Frontal cortex (tissue), 2 donors: Measurements from ENCODE around the genes EEF1A1 and CD109.

GRCh38 chr6:63530922-63531391 lies 41.3 kb upstream of the PTP4A1 start:
- RAMPAGE, long total RNA: no peak

DNA sequence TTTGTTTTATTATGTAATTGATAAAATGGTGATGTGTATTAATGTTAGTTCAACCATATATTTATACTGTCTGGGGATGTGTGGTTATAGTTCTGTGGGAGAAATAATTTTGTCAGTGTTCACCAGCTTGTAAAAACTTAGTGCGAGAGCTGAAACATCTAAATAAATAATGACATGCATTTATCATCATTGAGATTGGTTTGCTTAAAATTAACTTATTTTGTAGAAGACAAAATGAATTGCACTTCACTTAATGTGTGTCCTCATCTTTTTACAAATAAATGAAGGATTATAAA lies 8.9 kb downstream of the PTP4A1 start:
- RAMPAGE, long total RNA: no peak

GRCh38 chr6:63636431-63636746 lies 787 bp downstream of the PHF3 start:
- RAMPAGE, long total RNA: no peak

DNA sequence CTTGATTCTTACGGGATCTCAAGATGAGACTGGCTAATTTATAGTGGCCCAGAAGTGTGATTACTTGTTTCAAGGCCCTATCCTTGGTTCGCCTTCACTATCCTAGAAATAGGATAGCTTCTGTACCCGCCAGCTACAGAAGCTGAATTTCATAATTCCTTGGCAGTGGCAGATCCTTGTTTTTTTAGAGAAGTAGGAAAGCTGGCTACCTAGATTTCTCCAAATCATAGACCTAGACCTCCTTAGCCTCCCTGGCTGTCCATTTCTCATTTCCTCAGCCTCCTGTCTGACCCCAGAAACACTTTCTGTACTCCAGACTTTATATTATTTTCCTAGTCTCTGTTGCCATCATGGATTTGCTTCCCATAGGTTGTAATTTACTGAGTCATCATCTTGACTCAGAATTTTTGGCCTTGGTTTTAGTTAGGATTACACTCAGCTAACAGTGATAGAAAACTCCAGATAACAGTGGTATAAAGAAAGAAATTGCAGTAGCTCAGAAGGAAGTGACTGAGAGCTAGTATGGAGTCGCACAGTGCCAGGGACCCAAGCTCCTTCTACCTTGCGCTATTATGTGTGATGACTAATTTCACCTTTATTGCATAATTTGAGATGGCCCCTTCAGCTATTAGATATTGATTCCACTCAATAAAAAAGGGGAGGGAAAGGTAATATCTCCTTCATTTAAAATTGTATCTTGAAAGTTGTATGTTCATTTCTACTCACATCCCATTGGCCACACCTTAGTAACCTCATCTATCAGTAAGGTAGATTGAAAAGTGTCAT lies 27.8 kb downstream of the PHF3 start:
- RAMPAGE, long total RNA: no peak

DNA sequence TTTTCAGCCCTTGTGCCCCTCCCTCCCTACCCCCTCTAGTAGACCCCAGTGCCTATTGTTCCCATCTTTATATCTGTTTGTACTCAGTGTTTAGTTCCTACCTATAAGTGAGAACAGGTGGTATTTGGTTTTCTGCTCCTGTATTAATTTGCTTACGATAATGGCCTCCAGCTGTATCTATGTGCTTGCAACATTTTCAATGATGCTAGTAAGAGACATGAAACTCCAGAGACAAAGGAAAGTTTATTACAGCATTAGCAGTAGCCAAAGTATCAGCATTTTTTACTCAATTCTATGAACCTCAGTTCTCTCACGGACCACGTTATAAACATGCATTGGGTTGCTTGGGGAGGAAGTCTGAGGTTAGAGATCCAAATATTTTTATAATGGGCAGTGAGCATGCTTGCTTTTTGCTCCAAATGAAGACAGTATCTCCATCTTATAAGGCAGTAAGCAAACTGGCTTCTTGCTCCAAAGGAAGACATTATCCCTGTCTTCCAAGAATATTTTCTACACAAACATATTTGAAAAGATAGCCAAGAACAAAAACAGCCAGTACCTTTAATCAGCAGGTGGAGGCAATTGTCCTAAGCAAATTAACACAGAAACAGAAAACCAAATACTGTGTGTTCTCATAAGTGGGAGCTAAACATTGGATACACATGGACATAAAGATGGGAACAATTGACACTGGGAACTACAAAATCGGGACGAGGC lies 98.0 kb downstream of the PHF3 start:
- RAMPAGE, long total RNA: no peak

- RAMPAGE, long total RNA: no peak
Observed at GRCh38 chr6:64779726-64780007, 521.6 kb upstream of the ZC3H11C start.

DNA sequence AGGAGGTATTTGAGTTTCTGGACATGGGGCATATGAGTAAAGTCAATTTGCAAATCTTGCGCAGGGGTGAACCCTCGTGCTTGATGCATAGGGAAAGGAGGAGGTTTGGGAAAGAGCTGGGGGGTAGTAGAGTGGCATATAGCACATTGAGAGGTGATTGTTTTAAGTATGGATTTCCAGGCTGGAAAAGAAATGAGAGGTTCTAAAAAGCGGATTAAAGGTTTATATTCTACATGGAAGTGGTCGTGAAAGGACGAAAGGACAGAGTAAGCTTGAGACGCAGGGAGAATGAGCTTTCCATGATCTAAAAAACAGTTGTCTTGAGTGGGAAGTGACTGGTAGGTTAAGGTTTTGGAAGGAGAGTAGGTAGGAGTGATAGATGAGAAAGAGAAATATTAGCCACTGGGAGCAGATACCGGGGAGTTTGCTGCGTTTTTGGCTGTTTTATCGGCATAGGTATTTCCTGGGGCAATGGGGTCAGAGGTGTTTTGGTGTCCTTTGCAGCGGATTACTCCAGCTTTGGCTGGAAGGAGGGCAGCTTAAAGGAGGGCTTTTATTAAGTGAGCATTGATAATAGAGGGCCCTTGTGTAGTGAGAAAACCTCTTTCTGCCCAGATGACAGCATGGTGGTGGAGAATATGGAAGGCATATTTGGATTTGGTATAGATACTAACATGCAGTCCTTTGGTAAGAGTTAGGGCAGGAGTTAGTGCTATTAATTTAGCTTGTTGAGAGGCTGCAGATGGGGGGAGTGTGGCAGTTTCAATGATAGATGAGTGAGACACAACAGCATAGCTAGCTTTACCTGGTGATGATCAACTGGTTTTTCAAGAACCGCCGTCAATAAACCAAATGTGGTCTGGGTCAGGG lies 750.5 kb upstream of the ADGRB3 start:
- RAMPAGE, long total RNA: no peak

GRCh38 chr6:68799574-68799990 lies 164.5 kb downstream of the ADGRB3 start:
- RAMPAGE, long total RNA: no peak

- RAMPAGE, long total RNA: no peak
Observed at GRCh38 chr6:69138830-69139632, 503.9 kb downstream of the ADGRB3 start.

- RAMPAGE, long total RNA: no peak
Observed at GRCh38 chr6:69769126-69769545, 27.7 kb downstream of the LMBRD1 start.

- RAMPAGE, long total RNA: no peak
Observed at GRCh38 chr6:69937667-69938231, 71.4 kb downstream of the COL19A1 start.

- RAMPAGE, long total RNA: no peak
Observed at GRCh38 chr6:70396027-70396708, 17.1 kb upstream of the FAM135A start.

DNA sequence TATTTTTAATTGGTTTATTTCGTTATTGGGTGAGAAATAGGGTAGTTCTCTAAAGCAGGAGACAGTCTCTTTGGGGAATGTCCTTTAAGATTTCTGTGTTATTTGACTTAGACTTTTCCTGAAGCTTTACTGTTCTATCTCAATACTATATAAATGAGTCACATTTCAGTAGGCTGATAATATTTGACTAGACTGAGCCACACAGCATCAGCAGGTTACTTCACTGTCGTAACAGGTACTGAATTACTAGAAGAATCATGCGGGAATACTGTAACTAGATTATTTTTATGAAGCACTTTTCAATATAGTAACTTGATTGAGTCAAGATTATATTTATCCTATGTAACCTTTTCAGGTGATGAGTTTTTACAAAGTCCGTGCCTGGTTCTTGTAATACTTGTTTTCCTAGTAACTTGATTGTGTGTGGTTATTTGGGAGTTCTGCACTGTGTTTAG lies 1.5 kb downstream of the SMAP1 start:
- RAMPAGE, long total RNA: no peak

- RAMPAGE, long total RNA: no peak
Observed at GRCh38 chr6:70864376-70864768, 92.5 kb downstream of the B3GAT2 start.

DNA sequence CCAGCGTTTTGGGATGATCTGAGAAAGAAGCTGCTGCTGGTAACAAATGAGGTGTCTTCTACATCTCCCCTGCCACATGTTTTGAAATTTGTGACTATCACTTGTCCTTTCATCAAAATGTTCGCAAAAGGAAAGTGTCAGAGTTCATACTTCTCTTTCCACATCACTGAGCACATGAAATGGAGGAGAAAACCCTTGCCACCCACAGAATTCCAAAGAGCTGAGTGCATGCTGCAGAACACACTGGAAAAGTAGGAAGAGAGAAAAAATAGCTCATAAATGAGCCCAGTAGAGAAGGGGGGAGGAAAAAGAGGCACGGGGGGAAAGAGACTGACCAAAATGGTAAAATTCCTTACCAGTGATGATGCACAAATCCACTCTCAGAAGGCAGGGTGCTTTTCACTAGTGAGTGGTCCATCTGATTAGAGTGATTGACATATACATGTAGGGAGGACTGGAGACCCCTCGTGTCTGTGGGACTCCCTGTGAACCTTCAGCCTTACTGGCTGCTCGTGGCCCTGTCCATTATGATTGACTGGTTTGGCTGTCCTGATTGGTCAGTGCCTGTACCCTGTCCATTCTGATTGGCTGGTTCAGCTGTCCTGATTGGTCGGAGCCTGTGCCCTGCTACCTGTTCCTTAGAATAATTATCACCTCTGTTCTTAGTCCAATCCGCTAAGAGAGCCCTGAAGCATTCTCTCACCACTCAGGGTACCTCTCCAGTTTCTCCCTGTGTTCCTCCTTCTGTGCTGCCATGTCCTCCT lies 180.6 kb downstream of the OGFRL1 start:
- RAMPAGE, long total RNA: no peak

GRCh38 chr6:73505988-73506326 lies 14.9 kb downstream of the EEF1A1 start:
- RAMPAGE, long total RNA: no peak

GRCh38 chr6:73518735-73519467 lies 1.9 kb downstream of the EEF1A1 start:
- RAMPAGE, long total RNA: no peak

DNA sequence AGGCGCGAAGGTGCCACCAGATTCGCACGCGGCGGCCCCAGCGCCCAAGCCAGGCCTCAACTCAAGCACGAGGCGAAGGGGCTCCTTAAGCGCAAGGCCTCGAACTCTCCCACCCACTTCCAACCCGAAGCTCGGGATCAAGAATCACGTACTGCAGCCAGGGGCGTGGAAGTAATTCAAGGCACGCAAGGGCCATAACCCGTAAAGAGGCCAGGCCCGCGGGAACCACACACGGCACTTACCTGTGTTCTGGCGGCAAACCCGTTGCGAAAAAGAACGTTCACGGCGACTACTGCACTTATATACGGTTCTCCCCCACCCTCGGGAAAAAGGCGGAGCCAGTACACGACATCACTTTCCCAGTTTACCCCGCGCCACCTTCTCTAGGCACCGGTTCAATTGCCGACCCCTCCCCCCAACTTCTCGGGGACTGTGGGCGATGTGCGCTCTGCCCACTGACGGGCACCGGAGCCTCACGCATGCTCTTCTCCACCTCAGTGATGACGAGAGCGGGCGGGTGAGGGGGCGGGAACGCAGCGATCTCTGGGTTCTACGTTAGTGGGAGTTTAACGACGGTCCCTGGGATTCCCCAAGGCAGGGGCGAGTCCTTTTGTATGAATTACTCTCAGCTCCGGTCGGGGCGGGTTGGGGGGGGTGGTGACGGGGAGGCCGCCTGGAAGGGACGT lies at the start of gene EEF1A1:
Gene EEF1A1 (minus strand): TSS at position 275 of the 686 bp plus-strand sequence.
- RAMPAGE, long total RNA: start-site peak on the minus strand centred at position 281 of the sequence, 52 bp wide, 5,372 and 78 reads in 2 replicates

- RAMPAGE, long total RNA: no peak
Observed at GRCh38 chr6:73695457-73696746, at the start of gene CD109. Gene CD109, plus strand, starts transcription at chr6:73696203.

- RAMPAGE, long total RNA: no peak
Observed at GRCh38 chr6:73722611-73723223, 26.7 kb downstream of the CD109 start.